Daoy (cell line): ENCODE data around the genes MIER2, THEG, ODF3L2, CDC34, MISP and PTBP1.

DNA sequence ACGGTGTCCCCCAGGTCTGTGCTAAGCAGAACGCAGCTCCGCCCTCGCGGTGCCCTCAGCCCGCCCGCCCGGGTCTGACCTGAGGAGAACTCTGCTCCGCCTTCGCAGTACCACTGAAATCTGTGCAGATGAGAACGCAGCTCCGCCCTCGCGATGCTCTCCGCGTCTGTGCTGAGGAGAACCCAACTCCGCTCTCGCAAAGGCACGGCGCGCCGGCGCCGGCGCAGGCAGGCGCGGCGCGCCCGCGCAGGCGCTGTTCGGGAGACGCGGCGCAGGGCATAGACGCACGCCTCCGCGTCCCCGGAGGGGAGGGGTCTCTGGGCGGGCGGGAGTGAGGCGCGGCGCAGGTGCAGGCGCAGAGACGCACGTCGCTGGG is 44.9 kb downstream of the PLPP2 start:
- RAMPAGE, long total RNA: no peak

GRCh38 chr19:311395-312413 is 20.5 kb upstream of the PLPP2 start:
- RAMPAGE, long total RNA: no peak

GRCh38 chr19:334035-334638 is 10.5 kb downstream of the MIER2 start:
- RAMPAGE, long total RNA: no peak

DNA sequence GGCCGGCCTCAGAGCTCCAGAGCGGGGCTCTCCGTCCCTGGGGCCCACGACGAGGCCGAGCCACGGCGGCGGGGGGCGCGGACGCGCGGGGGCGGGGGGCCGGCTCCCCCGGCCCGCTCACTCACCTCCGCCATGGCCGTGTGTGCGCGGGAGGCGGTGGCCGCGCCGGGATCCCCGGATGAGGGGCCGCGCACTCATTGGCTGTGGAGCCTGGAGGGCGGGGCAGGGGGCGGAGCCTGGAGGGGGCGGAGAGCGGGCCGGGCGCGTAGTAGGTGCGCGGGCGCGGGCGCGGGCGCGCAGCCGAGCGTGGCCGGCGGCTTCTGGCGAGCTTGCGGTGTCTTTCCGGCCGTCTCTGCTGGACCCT is at the start of gene MIER2:
TSS of gene MIER2 (minus strand) at position 148 of the 364 bp plus-strand sequence.
- RAMPAGE, long total RNA: no peak

- RAMPAGE, long total RNA: no peak
Observed at GRCh38 chr19:375895-376149, at the start of gene THEG. Gene THEG, minus strand, starts transcription at chr19:376026.

DNA sequence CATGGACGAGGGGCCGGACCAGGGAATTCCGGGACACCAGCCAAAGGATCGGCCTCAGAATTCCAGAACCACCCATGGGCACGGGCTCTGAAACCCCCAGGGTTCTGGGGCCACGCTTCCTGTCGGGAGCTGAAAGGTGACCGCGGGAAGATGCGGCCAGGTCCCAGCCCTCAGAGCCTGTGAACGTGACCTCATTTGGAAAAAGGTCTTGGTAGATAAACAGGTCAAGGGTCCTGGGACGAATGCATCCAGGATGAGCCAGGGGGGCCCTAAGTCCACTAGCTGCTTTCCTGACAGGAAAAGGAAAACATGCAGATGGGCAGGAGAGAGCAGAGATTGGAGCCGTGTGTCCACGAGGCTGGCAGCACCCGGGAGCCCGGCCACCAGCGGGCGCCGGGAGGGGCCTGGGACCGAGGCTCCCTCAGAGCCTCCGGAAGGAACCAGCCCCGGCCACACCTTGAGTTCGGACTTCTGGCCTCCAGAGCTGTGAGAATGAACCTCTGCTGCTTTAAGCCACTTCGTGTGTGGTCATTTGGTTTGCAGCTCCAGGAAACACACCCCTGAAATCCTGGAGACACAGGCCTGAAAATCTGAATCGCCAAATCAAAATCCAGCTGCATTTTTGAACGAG is 10.3 kb upstream of the C2CD4C start:
- RAMPAGE, long total RNA: no peak

GRCh38 chr19:461508-462310 is 876 bp upstream of the SHC2 start:
- RAMPAGE, long total RNA: no peak

GRCh38 chr19:474194-474820 is 476 bp downstream of the ODF3L2 start:
- RAMPAGE, long total RNA: no peak

- RAMPAGE, long total RNA: no peak
Observed at GRCh38 chr19:474821-475179, at the start of gene ODF3L2. Gene ODF3L2, minus strand, starts transcription at chr19:474983.

DNA sequence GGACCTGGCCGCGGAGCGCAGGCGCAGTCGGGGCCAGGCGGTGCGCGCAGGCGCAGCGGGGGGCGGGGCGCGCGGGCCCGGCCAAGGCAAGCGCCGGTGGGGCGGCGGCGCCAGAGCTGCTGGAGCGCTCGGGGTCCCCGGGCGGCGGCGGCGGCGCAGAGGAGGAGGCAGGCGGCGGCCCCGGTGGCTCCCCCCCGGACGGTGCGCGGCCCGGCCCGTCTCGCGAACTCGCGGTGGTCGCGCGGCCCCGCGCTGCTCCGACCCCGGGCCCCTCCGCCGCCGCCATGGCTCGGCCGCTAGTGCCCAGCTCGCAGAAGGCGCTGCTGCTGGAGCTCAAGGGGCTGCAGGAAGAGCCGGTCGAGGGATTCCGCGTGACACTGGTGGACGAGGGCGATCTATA is at the start of gene CDC34:
TSS of gene CDC34 (plus strand) at position 113 of the 400 bp plus-strand sequence.
- RAMPAGE, long total RNA: no peak

- RAMPAGE, long total RNA: no peak
Observed at GRCh38 chr19:535293-535571, 3.7 kb downstream of the CDC34 start.

- RAMPAGE, long total RNA: no peak
Observed at GRCh38 chr19:538480-538978, 5.3 kb upstream of the GZMM start.

DNA sequence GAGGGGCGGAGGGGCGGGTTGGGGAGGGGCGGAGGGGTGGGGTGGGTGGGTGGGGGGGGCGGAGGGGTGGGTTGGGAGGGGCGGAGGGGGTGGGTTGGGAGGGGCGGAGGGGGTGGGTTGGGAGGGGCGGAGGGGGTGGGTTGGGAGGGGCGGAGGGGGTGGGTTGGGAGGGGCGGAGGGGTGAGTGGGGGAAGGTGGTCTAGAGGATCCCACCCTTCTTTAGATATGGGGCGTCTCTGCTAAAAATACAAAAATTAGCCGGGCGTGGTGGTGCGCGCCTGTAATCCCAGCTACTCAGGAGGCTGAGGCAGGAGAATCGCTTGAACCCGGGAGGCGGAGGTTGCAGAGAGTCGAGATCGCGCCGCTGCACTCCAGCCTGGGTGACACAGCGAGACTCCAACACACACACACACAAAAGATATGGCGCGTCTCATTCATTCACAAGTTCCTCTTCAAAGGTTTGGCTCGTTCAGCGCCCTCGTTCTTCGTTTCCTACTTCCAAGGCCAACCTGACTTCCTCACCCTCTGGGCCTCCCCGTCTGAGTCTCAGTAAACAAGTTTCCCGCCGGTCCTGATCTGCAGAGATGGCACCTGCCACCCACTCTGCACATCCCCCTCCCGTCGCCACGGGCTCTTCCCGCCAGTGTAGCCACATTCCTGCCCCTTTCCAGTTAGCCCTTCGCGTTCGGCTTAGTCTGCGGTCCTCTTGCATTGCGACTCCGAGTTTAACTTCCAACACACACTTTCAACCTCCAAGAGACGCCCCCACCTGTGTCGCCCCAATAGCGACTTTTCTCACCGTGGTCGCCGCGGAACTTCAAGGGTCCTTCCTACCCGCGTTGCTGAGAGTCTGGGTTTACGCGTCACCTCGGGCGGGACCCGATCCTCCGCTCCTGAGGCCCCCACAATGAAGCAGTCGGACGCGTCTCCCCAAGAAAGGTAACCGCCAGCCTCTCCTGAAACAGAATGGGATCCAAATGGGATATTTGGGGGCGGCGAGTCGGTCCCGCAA is 1.4 kb upstream of the BSG start:
- RAMPAGE, long total RNA: no peak

- RAMPAGE, long total RNA: no peak
Observed at GRCh38 chr19:573051-573897, 878 bp downstream of the BSG start.

- RAMPAGE, long total RNA: no peak
Observed at GRCh38 chr19:710023-710742, 1.4 kb downstream of the PALM start.

GRCh38 chr19:726782-727425 is 18.2 kb downstream of the PALM start:
- RAMPAGE, long total RNA: no peak

GRCh38 chr19:750813-751493 is at the start of gene MISP:
Gene MISP, plus strand, starts transcription at chr19:751112.
- RAMPAGE, long total RNA: no peak

GRCh38 chr19:791012-791535 is 6.2 kb upstream of the PTBP1 start:
- RAMPAGE, long total RNA: no peak

DNA sequence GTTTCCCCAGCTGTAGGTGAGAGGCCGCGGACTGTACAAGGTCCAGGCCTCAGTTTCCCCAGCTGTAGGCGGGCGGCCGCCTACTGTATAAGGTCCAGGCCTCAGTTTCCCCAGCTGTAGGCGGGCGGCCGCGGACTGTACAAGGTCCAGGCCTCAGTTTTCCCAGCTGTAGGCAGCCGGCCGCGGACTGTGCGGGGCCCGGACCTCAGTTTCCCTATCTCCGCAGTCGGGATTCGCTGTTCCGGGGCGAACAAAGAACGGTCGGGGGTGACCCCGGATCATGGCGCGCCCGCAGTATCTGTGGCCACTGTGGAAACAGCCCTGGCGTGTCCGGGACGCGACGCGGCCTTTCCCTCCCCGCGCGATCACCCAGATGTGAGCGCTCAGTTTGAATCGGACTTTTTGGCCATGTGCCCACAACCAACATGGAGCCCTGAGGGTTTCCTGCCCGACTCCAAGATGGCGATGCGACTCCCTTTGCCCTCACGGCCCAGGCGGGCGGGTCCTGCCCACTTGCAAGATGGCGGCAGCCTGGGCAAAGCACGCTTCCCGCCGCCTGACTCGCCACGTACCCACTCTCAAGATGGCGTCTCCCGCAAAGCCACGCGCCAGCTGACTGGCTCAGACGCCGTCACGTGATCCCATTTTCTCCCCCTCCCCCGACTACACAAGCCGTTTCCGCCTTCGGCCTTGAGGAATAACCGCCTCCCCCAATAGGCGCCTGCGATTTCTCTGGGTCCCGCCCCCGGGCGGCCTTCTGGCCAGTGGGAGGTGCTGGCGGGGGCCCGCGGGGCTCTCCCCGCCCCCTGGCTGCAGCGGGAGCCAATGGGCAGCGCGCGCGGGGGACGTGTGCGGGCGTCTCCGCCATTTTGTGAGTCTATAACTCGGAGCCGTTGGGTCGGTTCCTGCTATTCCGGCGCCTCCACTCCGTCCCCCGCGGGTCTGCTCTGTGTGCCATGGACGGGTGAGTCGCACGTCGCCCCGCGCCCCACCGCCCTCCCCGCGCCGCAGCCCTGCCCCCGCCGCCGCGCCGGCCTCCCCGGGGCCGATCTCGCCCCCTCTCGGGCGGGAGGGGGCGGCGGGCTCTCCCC is at the start of gene PTBP1:
TSS of gene PTBP1 (plus strand) at position 911 of the 1,091 bp plus-strand sequence.
- RAMPAGE, long total RNA: no peak

DNA sequence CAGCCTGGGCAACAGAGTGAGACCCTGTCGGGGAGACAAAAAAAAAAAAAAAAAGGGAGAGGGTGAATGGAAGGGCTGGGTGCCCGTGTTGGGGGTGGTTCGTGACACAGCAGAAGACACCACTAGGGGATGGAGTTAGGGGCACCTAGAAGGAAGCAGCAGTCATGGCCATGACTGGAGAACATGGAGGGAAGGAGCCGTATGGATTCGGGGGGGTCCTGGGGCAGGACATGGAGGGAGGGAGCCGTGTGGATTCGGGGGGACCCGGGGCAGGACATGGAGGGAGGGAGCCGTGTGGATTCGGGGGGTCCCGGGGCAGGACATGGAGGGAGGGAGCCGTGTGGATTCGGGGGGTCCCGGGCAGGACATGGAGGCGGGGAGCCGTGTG is 11.1 kb downstream of the CFD start:
- RAMPAGE, long total RNA: no peak